Type B pancreatic cell (in vitro differentiated cells): ENCODE data around the genes CSNK2A1, SNPH, FKBP1A and SIRPA.

GRCh38 chr20:381574-382644 is 1.3 kb downstream of the TRIB3 start:
- PRO-cap: no peak

GRCh38 chr20:409369-410359 is 1.6 kb downstream of the RBCK1 start:
- PRO-cap: no peak

GRCh38 chr20:420109-421266 is 12.4 kb downstream of the RBCK1 start:
- PRO-cap: no peak

DNA sequence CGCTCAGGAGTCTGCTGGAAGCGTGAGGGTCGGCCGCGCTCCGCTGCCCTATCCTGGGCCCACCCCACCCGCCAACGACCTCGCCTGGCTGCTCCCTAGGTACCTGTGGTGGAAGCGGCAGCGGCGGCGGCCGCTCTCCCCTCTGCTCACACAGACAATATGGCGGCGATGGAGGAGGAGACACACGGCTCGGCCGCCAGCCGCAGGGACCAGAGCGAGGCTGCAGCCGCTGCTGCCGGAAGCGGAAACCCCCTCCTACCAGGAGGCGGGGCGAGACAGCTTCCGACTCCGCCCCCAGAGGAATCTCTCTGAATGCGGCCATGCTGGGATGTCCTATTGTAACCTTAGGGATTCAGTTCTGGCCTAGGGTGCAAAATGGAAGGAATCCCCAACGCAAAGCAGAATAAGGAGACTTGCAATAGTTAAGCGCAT is at the start of gene CSNK2A1:
CSNK2A1 (minus strand) TSS at position 222 of the 432 bp plus-strand sequence.
- PRO-cap: bidirectional peak, plus-strand start at position 303 of the sequence, minus-strand start at position 159 of the sequence

DNA sequence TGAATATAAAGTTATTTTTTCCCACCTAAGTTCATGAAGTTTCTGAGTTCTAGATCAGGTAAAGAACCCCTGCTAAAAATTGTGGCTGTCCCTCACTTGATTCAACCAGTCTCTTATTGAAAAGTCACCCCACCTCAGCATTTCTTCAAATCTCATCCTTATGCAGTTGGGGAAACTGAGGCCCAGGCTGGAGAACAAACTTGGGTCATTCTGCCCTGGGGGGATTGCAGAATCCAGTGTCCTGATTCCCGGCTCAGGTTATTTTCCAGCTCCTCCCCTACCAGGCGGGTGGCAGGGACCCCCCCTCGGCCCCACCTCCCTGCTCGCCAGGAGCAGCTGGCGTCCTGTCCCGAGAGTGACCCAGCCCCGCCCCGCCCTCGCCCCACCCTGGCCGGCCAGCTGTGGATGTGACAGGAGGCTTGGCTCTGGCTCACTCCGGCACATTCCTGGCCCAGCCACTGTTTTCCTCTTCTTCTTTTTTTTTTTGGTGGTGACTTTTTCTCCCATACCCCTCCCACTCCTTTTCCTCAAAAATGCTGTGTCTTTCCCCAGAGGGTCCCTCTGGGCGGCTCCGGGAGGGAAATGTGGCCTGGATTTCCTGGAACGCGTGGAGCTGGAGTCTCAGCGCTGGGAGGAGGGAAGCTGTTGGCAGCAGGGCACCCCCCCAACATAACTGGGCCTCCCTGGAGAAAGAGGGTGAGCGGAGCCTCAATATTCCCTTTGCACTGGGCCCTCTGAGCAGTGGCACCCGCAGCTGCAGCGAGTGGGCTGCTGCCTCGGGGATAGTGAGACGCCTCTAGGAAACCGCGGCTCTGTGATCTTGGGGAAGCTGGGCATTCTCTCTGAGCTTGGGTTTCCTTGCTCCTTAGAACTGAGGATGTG is 28.2 kb upstream of the CSNK2A1 start:
- PRO-cap: no peak

GRCh38 chr20:709361-710134 is 33.9 kb upstream of the SCRT2 start:
- PRO-cap: no peak

DNA sequence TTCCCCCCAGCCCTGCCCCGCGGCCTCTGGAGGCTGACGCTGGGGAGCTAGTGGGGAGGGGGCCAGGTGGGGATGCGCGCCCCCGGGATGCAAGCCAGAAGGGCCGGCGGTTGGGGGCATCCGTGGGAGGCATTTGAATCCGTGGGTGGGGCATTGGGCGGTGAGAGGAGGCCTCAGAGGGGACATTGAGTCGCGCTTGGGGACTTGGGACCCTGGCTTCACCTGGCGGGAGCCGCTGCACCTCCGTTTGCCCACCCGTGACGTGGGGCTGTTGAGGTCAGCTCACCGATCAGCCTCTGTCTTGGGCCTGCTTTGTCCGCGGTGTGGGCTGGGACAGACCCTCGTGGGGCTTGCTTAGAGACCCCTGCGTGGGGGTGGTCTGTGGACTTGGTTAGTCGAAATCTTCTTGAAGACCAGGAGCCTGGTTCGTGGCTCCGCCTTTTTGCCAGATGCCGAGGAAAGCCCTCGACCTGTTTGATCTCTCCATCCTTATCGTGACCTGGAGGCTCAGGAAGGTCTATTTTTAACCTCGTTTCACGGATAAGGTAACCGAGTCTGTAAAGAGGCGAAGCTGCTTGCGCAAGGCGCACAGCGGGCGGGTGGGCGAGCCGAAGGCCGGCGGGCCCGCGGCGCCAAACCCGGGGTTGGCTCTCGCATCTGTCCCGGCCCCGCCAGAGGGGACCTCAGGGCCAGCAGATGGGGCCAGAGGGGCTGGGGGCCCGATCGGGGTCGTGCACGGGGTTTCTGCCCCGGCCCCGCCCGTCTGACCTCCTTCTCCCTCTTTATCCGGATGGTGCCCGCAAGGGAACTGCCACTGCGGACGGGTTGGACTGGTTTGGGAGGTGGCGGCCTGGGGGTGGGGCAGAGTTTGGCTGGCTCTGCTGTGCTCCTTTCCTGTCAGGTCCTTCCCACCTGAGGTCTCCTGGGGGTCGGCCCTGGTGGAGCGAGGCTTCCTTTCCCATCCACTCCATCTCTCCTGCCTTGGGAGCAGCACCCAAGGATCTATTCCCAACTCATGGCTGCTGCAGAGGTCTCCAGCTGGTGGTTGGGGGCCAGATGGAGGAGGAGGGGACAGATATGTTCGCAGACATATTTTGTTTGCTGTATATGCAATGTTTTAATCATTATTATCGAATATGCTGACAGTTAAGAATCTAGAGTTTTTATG is 8.5 kb downstream of the FAM110A start:
- PRO-cap: unidirectional peak, plus-strand start at position 188 of the sequence; unidirectional peak, minus-strand start at position 810 of the sequence

- PRO-cap: no peak
Measured at GRCh38 chr20:973604-974347, 28.3 kb downstream of the RSPO4 start.

DNA sequence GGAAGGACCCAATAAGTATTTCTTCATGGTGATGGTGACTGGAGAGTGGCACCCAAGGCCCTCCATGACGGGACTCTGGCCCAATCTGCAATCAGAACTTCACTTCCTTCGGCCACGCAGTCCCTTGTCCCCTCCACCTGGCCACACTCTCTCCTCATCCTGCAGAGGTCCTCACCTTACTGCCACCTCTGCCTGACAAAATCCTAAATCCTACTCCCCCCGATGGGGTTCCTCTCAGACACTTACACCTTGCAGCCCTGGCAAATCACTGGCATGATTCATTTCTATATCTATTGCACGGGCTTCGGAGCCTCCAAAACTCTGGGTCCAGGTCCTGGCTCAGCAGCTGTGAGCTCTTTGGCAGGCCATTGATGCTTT is 5.4 kb downstream of the RSPO4 start:
- PRO-cap: no peak

DNA sequence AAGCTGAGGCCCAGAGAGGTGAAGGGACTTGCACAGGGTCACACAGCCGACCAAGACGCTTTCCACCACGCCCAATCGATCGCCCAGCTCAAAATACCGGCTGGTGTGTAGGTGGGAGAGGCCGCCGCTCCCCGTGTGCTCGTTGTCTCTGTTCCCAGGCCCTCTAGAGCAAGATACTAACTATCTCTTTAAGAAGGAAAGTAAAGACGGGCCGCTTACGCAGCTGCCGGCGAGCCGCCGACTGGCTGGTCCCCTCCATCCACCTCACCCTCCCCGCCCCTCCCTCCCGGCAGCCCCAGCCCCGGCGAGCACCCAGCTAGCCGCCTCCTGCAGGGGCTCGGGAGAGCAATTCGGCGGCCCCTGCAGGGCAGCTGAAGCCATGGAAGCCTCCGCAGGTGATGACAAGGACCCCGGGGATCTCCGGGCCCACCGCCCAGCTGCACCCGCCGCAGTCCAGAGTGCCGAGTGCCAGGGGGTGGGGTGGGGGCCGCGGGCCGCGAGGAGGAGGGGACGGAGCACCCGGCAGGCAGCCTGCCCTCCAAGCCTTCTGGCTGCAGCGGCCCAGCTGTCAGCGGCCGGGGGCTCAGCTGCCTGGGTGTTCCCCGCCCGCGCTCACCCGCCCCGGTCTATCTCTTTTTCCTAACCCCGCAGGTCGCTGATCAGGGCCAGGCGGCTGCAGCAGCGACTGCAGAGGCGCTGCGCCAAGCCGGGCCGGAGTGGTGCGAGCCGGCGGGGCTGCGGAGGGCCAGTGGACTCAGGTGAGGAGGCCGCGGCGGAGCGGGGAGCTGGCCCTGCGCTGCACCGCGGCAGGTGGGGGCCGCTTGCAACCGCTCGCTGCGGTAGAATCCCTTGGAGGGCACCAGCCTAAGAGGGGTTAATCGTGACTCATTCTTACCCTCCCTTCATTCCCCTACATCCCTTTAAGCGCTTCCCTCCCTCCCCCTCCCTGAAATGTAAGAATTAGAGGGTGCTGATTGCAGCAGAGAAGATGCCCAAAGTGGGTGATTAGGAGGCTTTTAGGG is at the start of gene SNPH:
SNPH (plus strand) TSS at position 292 of the 1,022 bp plus-strand sequence.
- PRO-cap: bidirectional peak, plus-strand start at position 218 of the sequence, minus-strand start at position 150 of the sequence

DNA sequence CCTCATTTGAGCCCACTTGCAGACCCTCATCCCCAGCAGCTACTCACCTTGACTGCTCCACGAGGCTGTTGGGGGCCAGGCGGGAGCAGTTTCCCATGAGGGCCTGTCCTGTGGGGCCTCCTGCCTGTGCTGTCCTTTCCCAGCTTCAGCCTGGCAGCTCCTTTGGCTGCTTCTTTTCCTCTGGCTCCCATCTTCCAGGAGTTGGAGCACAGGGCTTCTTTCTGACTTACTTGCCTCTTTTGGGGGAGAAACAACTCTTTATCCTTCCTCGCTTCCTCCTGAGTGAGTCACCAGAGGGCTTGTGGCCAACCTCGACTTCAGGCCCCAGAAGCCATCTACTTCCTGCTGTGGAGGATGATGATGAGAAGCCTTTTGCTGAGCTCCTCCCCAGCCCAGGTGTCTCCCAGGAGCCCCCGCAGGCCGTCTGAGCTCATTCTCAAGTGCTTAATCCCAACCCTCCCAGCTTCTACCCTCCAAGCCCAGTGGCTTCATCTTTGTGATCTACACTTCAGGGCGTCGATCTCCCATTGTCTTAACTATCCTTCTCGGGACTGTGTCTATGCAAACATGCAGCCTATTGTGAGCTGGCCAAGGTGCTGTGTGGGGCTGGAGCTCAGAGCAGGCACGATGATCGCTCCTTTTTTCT is 28.0 kb downstream of the SDCBP2 start:
- PRO-cap: no peak

- PRO-cap: bidirectional peak, plus-strand start at chr20:1325421, minus-strand start at chr20:1325188
Measured at GRCh38 chr20:1324994-1325614, 3.8 kb downstream of the SDCBP2 start.

DNA sequence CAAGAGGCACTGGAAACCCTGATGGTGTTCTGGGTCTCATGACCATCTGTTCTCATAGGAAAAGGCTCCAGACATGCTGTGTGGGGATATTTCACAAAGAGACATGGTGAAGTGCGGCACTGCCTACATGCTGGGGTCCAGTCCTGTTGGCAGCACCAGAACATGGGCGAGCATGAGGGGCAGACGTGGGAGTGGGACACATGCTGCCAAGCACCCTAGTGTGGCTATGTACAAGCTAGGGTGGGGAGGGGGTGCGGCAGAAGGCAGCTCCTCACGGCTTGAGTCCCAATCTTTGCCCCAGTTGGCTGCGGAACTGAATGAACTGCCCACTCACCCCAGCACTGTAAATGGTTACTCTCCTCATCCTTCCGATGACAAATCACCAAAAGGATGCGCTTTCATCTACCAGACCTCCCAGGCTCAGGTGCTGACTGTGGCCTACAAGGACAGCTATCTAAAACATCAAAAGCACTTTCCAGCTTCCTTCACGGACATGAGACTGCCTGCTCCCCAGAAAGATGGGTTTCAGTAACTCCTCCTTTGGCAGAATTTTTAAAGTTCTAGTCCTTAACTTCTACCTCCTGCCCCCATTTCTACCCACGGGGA is 1.8 kb downstream of the FKBP1A start:
- PRO-cap: no peak

- PRO-cap: bidirectional peak, plus-strand start at chr20:1393149, minus-strand start at chr20:1393059
Measured at GRCh38 chr20:1392521-1393469, at the start of gene FKBP1A. FKBP1A (minus strand) TSS chr20:1393054.

DNA sequence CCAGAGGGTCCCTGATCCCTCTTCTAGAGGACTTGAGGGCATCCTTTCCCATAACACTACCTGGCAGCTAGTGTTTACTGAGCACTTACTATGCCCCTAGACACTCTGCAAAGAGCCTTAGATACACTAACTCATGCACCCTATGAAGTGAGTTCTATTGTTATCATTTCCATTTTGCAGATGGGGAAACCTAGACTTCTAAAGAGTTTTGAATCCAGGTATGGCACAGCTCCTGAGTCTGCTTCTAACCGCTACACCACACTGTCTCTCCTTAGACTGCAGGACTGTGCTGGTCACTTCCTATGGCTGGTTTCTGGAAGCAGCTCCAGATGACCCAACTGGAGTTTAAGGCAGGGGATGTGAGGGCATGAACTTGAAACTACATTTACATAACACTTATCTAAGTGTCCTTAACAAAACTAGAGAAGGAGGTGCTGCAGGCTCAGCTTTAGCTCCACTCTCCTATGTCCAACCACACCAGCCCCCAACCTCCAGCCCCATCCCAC is 2.2 kb upstream of the NSFL1C start:
- PRO-cap: no peak

DNA sequence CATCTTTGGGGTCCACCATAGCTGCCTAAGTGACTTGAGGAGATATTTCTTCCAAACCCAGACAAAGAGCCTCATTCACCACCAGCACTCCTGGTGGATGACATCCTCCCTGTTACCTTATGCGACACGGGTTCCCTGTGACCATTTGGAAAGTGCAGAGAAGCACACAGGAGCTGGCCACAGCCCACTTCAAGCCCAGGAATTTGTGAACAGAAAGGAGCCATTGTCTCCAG is 83.6 kb upstream of the SIRPA start:
- PRO-cap: no peak

GRCh38 chr20:1894888-1895458 is at the start of gene SIRPA:
SIRPA (plus strand) TSS chr20:1895407.
- PRO-cap: bidirectional peak, plus-strand start at chr20:1895043, minus-strand start at chr20:1895056

DNA sequence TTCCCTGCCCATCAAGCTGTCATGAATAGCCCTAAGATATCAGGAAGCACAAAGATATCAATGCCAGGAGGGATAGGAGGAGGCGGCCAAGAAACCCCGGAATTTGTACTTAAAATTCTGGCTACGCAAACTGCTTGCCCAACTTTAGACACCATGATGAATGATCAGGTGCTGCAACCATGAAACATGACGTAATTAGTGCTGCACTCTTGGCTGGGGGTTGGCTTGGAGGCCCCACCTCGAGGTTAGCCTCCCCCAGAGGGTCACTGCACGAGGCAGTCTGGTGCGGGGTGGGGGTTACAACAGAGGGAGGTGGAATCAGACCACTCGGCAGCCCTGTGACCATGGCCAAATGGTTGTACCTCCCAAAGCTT is 8.9 kb downstream of the SIRPA start:
- PRO-cap: no peak

- PRO-cap: no peak
Measured at GRCh38 chr20:1935236-1936255, 40.3 kb downstream of the SIRPA start.

DNA sequence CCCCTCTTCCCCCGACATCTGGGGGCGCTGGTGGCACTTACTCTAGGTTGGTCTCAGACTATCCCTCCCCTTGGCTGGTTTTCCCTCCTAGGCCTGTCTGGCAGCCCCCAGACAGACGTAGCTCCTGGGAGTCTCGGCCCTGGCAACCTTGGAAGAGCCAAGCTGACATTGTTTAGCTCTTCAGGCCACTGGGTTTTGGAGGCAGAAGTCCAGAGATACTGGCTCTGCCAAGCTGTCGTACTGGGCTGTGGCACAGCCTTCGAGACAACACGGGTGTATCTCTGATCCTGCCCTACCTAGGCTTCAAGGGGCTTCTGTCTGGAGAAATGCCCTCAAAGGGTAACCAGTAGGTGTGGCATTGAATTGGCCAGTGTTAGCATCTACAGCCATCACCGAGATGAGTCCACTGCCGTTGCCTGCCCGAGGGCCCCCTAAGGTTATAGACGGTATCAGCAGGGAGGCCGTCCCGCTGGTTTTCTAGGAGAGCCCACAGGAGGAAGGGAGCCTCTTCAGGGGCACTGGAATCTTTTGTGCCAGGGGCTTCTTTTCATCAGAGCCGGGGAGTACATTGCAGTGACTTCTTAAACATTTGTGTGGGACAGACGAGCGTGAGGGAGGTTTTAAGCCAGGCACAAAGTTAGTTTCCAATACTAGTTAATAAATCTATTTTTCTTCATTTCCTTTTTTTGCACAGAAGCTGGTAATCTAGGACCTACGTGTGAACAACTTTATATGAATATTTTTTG is 46.2 kb downstream of the STK35 start:
- PRO-cap: no peak